ENCODE data around the gene ANKRD36.

GRCh38 chr2:96824815-96825256 is 8.8 kb downstream of the CNNM3 start:
- RRBS: no CpG with 5 or more reads among the region's 14 CpGs

GRCh38 chr2:96878869-96879449 is 9.1 kb upstream of the SEMA4C start:
- RRBS: 84% methylated on average over 2 of the region's 21 CpGs

GRCh38 chr2:96884193-96884704 is 14.4 kb upstream of the SEMA4C start:
- RRBS: no CpG with 5 or more reads among the region's 12 CpGs

GRCh38 chr2:96887414-96887965 is 17.6 kb upstream of the SEMA4C start:
- RRBS: 10% methylated on average over 2 of the region's 17 CpGs

- RRBS: no CpG with 5 or more reads among the region's 16 CpGs
Measured at GRCh38 chr2:96912644-96913075, 42.8 kb upstream of the SEMA4C start.

DNA sequence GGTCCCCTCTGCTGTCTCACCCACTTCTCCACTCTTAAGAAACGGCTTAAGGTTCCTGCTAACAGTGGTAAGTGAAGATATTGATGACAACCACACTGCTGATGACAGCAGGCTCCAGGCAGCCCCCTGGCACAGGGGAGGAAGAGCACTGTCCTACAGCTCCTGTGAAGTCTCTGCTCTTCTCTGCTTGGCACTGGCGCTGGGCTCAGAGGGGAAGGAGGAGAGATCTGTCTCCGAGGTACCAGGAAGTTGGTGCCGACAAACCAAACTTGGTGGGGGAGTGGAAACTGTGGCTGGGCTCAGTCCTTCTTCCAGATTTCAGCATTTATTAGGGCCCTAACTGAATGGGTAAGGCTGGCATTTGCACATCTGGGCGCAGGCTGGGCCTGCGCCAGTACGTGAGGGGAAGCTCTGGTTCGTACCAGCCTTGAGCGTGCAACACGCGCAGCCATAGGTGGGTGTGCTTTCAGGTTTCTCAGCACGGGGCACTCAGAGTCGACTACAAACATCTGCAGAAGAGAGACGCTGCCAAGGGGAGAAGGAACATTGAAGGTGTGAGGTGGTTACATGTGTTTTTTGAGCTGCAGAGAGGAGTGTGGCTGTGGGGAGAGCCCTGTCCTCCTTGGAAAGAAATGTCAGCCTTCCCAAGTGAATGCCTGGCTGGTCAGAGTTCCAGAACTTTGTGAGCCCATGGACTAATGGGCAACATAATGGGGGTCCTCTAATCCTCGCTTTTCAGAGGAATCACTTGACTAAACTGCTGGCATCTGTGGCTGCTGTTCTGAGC is 55.0 kb upstream of the SEMA4C start:
- RRBS: no CpG with 5 or more reads among the region's 15 CpGs

DNA sequence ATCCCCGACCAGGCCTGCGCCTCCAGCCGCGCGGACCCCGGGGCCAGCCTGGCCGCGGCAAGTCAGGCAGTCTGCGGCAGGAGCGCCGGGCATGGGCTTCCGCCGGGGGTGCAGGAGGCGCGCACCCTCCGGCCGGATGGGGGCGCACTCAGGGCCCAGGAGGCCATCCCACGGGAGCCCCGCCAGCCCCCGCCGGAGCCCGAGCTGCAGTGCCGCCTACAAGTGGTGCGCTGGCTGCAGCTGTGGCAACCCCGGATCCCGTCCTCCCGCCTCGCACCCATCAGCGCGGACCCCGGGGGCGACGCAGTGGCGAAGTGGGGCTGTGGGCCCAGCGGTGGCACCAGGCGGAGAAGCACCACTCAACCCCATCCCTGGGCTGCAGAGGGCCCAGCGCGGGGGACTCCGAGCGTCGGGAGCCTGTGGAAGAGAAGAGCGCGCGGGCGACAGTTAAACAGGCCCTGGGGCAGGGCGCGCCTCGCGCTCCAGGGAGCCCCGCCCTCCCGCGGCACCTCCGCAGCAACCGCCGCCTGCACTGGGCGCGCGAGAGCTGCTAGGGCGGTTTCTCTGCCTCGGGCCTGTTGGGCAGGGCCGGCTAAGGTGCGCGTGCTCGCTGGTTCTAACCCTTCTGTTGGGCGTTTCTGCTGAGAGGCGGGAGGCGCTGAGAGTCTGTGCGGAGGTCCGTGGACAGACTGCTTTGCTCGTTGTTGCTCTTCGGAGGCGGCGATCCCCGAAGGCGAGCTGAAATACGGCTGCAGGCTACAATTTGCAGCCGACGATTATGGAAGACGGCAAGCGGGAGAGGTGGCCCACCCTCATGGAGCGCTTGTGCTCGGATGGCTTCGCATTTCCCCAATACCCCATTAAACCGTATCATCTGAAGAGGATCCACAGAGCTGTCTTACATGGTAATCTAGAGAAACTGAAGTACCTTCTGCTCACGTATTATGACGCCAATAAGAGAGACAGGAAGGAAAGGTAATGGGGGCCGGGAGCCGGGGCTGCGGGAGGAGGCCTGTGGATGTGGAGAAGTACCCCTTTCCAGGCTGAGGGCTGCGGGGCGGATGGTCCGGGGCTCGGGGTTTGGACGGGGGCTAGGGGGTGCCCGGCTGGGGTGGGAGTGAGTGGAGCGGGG is at the start of gene ANKRD36:
Gene ANKRD36 (plus strand): TSS at position 192 of the 1,132 bp plus-strand sequence.
- RRBS: no CpG with 5 or more reads among the region's 97 CpGs

DNA sequence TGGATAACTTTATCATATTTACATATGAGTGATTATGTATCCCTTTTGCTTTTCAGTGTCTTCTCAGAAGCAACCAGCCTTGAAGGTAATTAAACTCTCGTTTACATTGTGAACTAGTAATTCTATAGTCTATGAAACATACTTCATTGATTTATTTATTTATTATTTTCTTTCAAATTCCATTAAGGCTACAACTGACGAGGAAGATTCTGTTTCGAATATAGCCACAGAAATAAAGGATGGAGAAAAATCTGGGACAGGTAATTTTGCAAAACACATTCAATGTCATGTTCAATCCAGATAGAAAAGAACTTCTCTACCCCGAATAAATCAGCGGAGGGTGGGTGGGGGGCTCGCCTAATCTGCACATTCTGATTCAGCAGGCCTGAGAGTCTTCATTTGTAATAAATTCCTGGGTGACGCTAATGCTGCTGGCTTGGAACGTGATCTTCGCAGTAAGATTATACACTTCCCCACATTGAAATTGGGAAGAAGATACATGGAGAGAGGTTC is 76.1 kb downstream of the ANKRD36 start:
- RRBS: no CpG with 5 or more reads among the region's 9 CpGs

DNA sequence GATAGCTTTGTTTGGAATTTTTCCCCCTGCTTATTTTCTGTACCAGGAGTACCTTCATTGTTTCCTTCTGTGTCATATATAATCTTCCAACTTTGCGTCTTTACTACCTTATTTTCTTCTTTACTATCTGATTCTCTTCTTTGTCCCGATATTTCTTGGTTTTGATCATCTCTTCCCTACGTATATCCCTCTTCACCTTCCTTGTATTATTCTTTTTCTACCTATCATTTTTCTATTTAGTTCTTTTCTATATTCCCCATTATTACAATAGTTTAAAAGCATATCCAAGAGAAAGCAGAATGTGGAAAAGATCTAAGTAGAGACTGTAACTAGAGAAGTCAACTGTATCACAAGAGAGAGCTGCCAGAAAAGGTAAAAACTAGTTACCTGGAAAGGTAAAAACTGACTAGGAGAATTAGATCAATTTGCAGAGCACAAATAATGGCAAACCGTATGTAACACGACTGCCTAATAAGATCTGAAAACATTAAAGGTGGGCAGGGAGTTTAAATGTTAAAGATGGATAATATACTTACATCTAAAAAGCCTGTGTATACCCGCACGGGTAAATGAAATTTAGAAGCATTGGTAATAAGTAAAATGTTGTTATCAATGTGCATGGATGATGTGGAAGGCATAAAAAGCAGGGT is 100.2 kb downstream of the ZAP70 start:
- RRBS: no CpG with 5 or more reads among the region's 7 CpGs

- RRBS: no CpG with 5 or more reads among the region's 1 CpG
Measured at GRCh38 chr2:97815140-97815497, 101.7 kb downstream of the ZAP70 start.

GRCh38 chr2:97841584-97842312 is 128.4 kb downstream of the ZAP70 start:
- RRBS: no CpG with 5 or more reads among the region's 3 CpGs

DNA sequence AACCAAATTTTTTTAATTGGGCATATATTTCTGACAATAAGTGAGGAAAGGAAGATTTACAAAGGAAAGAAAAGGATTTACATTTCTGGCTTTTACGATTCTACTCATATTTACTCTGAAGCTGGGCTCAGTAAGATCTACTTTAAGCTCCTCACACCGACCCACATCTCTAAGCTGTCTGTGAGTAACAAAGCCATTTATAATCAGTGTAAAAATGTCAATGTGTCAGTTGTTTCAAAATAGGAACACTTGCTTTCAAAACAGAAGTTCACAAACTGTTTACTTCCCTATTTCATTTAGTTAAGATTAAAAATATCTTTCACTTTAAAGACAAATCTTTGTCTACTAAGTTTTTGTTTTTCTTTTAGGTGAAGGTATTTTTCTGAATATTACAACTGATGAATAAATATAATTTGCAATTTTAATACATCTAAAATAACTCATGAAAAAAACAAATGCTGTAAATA is 64.6 kb downstream of the TMEM131 start:
- RRBS: no CpG with 5 or more reads among the region's 2 CpGs

DNA sequence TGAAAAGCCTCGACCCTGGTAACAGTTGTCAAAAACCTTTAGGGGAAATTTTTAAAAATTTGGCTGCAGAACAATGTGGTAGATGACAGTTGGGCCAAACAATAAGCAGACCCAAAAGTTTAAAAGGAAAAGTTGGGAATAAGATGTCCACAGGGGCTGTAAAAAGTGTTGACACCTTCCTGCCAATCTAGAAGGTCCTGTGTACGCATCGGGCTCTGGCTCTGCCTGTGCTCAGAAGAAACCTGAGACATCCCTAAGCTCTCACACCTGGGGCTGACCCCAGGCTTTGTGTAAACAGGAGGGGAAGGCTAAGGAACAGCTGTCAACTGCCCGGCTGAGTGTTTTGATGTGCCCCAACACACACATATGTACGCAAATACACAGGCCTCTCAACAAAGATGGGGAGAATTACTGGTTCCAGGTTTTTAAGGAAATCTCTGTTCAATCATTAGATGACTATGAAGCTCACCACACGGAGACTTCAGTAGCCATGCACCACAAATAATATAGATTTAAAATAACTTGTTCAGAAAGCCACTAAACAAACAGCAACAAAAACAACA is 59.5 kb downstream of the TMEM131 start:
- RRBS: no CpG with 5 or more reads among the region's 6 CpGs

DNA sequence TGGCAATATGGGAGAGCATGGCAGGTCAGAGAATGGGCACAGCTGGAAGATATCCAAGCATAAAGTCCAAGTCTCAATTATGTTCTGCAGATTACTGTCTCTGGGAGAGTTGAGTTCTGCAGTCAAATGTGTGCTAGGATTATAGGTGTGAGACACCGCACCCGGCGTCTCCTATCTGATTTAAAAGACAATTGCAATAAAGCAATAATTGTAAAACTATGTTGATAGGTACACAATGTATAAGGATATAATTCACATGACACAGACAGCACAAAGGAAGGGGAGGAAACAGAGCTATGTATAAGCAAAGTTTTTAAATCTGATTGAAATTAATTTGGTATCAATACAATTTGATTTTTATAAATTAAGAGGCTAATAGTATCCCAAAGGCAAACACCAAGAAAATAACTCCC is 21.6 kb upstream of the TMEM131 start:
- RRBS: no CpG with 5 or more reads among the region's 3 CpGs

DNA sequence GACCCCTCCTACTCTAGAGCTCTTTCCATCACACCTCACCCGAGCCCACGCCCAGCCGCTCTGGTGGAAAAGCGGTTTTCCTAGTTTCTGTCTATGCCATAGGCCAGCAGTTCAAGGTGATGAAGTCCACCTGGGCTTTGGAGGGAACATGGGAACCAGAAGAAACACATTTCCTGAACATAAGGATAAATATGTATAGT is 507 bp downstream of the VWA3B start:
- RRBS: no CpG with 5 or more reads among the region's 4 CpGs

GRCh38 chr2:98149300-98149834 is 62.4 kb downstream of the VWA3B start:
- RRBS: no CpG with 5 or more reads among the region's 6 CpGs

DNA sequence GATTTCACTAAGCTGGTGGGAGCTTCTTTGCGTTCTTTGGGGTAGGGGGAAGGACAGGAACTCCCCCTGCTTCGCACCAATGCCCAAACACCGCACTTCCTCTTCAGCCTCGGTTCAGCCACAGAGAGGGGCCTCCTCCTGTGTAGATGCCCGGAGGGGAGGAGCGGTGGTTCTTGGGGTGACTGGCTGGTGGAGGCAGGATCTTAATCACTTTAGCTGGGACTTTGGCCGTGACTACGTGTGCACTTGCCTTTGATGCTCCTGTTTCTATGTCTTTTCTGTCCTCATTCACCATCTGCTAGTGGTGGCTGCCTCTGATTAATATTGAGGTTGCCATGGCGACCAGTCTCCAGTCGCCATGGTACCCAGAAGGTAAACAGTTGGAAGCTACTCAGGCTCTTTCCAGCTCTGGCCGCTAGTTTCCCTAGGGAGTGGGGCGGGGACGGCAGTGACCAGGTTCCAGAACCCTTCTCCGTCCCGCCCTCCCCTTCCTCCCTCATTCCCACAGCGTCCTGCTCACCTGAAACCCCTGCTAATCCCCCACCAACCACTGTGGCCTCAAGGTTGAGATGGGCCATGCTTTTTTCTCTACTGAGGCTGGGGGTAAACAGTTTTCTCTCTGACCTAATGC is 1.9 kb downstream of the CNGA3 start:
- RRBS: no CpG with 5 or more reads among the region's 16 CpGs

DNA sequence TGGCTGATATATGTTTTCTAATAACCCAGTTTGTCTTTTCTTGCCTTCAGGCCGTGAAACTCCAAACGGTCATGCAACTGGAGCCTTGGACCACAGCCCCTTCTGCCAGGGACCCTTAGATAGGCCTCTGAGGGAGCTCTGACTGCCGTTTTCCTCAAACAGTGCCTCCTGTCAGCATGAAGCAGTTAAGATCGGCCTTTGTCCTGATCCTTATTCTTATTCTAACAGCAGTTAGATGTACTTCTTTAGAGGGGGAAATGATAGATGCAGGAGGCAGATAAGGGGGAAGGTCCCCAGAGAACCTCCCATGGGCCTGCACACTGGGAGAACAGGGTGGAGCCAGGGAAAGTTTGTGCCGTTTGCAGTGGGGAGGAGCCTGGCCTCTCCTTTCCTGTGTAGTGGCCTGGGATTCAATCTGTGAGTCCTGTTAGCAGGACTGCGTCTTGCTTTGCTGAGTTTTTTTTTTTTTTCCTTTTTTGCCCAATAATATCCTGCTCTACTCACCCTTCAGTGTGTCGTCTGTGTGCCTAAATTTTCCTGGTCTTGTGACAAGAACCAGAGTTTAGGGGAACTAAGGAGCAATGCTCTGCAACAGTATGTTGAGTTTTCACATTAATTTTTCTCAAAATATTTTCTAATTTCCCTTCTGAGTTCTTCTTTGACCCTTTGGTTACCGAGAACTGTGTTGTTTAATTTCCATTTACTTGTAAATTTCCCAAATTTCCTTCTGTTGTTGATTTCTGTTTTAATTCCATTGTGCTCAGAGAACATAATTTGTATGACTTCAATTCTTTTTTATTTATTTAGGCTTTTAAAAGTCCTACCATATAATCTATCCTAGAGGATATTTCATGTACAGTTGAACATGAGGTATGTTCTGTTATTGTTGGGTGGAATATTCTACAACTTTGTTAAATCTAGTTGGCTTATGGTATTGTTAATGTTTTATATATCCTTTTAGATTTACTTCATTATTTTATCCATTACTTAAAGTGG is 7.7 kb upstream of the INPP4A start:
- RRBS: no CpG with 5 or more reads among the region's 8 CpGs

DNA sequence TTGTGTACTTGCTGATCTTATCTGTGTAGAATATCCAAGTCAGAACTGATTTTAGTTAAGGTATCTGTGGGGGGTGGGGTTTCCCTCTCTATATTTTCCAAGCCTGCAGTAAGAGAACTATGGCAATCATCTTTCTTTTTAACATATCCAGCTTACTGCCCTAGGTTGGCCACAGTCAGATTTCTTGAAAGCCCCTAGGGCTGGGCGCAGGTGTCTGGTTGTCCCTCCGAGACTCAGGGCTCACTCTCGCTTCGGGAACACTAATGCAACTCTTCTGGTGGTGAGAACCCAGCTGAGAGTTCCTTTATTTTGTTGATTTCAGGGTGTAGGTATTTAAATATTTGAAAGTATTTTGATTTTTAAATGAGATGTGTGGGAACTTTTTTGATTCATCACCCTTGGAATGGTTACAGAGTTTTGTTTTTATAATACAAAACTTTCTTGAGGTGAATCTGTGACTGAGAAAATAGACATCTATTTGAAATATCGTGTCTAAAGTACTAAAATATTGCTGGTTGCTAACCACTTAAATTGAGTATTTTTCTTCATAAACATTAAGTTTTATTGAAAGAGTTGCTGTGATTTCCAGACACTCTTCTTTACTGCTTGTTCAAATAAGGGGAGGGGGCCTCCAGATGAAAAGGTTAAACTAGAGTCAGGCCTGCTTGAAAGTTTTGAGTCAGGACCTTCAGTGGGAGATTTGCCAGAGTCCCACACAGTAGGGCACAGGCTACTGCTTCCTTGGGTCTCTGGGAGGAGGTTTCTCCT is 40.9 kb downstream of the INPP4A start:
- RRBS: no CpG with 5 or more reads among the region's 5 CpGs

GRCh38 chr2:98615378-98616132 is 7.2 kb downstream of the UNC50 start:
- RRBS: no CpG with 5 or more reads among the region's 6 CpGs

Data from AG04449 (cell line).